Peripheral blood mononuclear cell (primary cell): Measurements from ENCODE around the genes ZFR and AGXT2.

DNA sequence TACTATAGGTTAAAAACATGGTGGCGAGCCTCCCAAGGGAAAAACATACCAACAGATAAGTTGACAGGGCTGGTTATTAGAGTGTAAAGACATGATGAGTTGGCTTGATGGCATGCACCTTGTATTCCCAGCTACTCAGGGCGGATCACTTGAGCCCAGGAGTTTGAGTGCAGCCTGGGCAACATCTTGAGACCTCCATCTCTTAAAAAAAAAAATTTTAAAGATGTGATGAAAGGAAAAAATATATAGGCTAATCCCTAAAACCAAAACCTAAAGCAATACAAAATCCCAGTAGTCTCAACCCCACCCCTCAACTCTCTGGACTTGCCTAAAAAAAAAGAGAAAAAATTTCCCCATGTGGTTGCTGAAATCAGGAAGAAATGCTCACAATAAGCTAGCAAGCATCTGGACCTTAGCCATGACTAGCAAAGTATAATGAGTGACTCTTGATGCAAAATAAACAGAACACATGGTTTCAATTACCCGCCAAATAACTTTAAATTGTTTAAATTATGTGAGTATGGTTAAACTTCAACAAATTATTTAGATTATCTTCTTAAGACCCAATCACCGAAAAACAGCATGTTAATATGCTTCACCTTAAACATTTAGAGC, 3.4 kb downstream of the GOLPH3 start:
- PRO-cap, 8 experiments, result peak in 2 of 8 experiments; most common minus-strand start position 315 of the sequence (in 2)

GRCh38 chr5:32233421-32234642, 59.7 kb upstream of the GOLPH3 start:
- PRO-cap, 8 experiments, result no peak in any of the 8 experiments

GRCh38 chr5:32444405-32445196, at the start of gene ZFR:
Gene ZFR, minus strand, starts transcription at chr5:32444740.
- PRO-cap, 8 experiments, result peak in 8 of 8 experiments; most common plus-strand start chr5:32444654 (in 2); most common minus-strand start chr5:32444713 (in 7)

DNA sequence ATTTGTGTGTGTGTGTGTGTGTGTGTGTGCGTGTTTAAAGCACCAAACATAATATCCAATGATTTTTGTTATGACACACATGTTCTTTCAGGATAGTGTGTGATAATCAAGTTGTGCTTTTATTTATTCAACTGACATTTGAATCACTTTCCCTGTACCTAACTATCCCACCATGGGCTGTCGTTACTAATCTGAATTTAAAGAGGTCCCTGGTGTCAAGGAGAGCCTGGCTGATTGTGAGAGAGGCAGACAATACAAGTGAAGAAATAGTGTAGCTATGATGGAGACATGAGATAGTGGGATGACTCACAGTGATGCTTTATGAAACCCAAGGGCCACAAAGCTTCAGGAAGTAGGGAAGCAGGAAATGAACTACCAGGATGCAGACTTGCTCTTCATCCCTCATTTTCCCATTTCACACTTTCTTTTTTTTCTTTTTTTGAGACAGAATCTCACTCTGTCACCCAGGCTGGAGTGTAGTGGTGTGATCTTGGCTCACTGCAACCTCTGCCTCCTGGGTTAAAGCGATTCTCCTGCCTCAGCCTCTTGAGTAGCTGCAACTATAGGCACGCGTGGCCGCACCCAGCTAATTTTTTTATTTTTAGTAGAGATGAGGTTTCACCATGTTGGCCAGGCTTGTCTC, 47.9 kb upstream of the SUB1 start:
- PRO-cap, 8 experiments, result no peak in any of the 8 experiments

DNA sequence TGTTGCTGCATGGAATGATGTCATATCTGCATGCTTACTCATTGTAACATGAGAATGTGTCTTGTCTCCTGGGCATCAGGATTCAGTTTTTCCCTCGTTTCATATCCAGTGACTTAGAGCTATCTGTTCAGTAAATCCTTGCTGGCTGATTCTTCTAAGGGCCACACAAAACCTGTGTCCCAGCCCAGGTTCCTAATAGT, 94.9 kb downstream of the NPR3 start:
- PRO-cap, 8 experiments, result no peak in any of the 8 experiments

DNA sequence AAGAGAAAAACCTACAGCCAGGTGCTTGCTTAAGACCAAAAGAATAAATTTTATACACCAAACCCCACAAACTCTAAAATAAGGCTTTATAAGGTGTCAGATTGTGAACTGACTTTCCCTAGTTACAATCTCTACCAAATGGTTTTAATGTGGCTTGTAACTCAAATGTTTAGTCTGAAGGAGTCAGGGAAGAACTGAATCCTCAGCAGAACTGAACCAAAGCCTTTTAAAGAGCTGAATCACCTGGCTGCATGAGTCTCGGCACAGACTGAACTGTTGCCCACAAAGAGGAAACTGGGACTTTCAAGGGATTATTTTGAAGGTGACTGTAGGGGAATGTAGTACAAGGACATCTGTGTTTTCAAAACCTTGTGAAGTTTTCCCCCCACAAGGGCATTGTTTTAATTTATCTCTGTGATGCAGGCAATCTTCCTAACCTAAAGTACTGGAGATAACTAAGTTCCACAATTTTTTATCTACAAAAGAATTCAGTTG, 201.6 kb upstream of the TARS1 start:
- PRO-cap, 8 experiments, result no peak in any of the 8 experiments

- PRO-cap, 8 experiments, result no peak in any of the 8 experiments
These were observed 149.7 kb upstream of the TARS1 start for GRCh38 chr5:33291202-33291404.

- PRO-cap, 8 experiments, result no peak in any of the 8 experiments
These were observed 131.8 kb upstream of the TARS1 start for GRCh38 chr5:33308920-33309483.

- PRO-cap, 8 experiments, result no peak in any of the 8 experiments
These were observed 3.1 kb downstream of the ADAMTS12 start for GRCh38 chr5:33888652-33889094.

- PRO-cap, 8 experiments, result no peak in any of the 8 experiments
These were observed 138.2 kb upstream of the C1QTNF3 start for GRCh38 chr5:34181264-34181482.

DNA sequence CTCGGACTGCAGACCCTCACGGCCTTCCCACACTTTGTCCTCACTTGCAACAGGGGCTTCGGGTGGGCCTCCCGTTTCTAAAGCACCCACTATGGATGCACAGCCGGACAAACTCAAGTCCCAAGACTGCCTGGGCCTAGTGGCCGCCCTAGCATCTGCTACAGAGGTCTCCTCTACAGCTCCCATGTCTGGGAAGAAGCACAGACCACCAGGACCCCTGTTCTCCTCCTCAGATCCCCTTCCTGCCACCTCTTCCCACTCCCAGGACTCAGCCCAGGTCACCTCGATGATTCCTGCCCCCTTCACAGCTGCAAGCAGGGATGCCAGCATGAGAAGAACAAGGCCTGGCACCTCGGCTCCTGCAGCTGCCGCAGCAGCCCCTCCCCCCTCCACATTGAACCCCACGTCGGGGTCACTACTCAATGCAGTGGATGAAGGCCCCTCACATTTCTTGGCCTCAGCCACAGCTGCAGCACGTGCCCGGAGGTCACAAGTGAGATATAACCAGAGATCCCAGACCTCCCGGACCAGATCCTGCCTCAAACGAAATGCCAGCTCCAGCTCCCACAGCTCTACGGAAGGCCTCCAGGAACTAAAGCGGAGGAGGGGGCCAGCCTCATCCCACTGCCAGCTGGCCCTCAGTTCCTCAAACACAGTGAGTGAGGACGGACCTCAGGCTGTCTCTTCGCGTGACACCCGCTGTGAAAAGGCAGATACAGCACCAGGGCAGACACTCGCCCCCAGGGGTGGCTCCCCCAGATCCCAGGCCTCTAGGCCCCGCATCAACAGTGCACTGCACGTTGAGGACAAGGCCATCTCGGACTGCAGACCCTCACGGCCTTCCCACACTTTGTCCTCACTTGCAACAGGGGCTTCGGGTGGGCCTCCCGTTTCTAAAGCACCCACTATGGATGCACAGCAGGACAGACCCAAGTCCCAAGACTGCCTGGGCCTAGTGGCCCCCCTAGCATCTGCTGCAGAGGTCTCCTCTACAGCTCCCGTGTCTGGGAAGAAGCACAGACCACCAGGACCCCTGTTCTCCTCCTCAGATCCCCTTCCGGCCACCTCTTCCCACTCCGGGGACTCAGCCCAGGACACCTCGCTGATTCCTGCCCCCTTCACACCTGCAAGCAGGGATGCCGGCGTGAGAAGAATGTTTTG, 149.8 kb upstream of the C1QTNF3 start:
- PRO-cap, 8 experiments, result peak in 1 of 8 experiments; most common minus-strand start position 266 of the sequence (in 1)

GRCh38 chr5:34245627-34246086, 202.6 kb upstream of the C1QTNF3 start:
- PRO-cap, 8 experiments, result no peak in any of the 8 experiments

DNA sequence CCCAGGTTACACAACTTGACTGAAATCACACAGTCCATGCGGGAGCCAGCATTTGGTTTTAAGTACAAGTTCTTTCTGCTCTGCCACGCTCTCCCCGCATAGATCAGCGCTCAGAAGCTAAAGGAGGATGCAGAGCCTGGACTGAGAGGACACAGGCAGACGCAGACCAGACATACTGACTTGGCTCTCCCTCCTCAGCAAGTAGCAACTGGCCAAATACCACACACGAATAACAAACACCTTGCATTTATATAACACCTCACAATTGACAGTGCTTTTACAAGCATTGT, 126.2 kb upstream of the RAI14 start:
- PRO-cap, 8 experiments, result no peak in any of the 8 experiments

DNA sequence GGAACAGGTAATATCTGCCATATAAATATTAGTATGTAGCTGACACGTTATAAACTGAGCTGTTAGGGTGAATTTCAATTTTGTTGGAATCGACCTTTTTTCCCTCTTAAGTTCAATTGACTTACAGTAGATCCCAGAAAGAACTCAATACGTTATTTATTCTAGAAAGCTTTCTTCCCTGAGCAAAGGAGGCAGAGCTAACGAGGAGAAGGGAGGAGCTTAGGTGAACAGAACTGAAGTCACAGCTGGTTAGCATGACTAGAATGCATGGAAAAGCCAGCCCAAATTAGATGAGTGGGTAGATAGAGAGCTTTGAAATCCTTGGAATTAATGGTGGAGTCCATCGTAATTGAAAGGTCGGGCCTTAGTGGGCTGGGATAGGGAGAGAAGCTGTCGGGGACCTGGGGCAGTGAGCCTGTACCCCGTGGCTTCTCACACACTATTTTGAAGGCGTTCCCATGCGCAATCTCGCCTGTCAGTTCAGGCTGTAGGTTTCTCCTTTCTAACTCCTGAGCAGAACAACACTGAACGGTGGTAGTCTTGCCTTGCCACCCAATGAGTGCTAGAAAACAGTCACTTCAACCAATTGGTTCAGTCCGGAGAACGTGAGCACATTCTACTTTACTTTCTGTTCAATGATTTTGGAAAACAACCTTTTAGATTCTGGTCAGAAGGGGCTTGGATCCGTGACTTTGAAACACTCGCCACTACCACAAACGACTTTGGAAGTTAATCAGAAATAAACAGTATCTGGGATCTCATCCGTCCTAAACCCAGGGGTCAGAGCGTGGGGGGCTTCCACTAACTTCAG, 736 bp upstream of the RAI14 start:
- PRO-cap, 8 experiments, result peak in 6 of 8 experiments; most common plus-strand start position 670 of the sequence (in 6)

GRCh38 chr5:34923750-34924520, 5.4 kb upstream of the DNAJC21 start:
- PRO-cap, 8 experiments, result no peak in any of the 8 experiments

DNA sequence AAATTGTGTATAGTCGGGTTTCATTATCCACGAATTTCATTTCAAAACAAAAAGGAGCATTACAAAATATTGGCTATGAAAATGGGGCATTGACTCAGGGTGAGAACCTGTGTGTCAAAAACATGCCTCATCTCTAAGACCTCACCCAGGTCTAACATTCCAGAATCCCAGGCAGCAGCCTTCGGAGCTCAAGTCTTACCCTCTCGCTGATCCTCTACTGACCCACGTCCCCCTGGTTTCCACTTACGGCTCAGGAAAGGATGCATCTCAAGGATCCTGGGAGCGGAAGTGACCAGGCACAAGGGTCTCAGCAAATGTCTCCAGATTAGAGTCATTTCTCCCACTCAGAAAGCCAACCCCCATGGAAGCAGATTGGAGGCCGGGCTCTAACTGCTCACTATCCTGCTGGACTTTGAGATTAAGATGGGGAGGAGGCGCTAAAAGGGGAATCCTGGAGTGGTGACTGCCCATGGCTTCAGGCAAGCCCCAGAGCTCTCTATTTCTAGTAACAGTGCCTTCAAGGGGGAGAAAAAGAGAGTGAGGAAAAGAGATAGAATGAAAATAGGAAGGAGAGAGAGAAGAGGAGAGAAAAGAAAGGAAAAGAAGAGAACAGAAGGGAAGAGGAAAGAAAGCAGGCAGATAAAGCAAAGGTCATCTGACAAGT, at the start of gene AGXT2:
TSS of gene AGXT2 (minus strand) at position 392 of the 664 bp plus-strand sequence.
- PRO-cap, 8 experiments, result no peak in any of the 8 experiments

- PRO-cap, 8 experiments, result no peak in any of the 8 experiments
These were observed 82.1 kb upstream of the AGXT2 start for GRCh38 chr5:35129786-35130270.

- PRO-cap, 8 experiments, result no peak in any of the 8 experiments
These were observed 31.5 kb downstream of the PRLR start for GRCh38 chr5:35198559-35199490.

GRCh38 chr5:35853971-35854809, 2.5 kb upstream of the IL7R start:
- PRO-cap, 8 experiments, result peak in 8 of 8 experiments; most common plus-strand start chr5:35854250 (in 1); most common minus-strand start chr5:35854441 (in 8)

- PRO-cap, 8 experiments, result no peak in any of the 8 experiments
These were observed 6.7 kb downstream of the IL7R start for GRCh38 chr5:35863274-35863807.